GM19239 (cell line): ENCODE results near the gene TMED6.

DNA sequence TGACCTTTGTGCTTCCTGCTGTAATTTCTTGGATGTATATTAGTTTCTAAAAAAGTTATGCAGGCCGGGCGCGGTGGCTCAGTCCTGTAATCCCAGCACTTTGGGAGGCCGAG is 1.4 kb downstream of the SLC7A6 start:
- RRBS = no CpG with 5 or more reads among the region's 4 CpGs

- RRBS = no CpG with 5 or more reads among the region's 4 CpGs
Measured at GRCh38 chr16:68272580-68273293, 8.4 kb downstream of the SLC7A6 start.

GRCh38 chr16:68357572-68358141 is 46.8 kb downstream of the PRMT7 start:
- RRBS = 95% methylated on average over 5 of the region's 13 CpGs

GRCh38 chr16:68359785-68360469 is 49.1 kb downstream of the PRMT7 start:
- RRBS = 71% methylated on average over 3 of the region's 16 CpGs

DNA sequence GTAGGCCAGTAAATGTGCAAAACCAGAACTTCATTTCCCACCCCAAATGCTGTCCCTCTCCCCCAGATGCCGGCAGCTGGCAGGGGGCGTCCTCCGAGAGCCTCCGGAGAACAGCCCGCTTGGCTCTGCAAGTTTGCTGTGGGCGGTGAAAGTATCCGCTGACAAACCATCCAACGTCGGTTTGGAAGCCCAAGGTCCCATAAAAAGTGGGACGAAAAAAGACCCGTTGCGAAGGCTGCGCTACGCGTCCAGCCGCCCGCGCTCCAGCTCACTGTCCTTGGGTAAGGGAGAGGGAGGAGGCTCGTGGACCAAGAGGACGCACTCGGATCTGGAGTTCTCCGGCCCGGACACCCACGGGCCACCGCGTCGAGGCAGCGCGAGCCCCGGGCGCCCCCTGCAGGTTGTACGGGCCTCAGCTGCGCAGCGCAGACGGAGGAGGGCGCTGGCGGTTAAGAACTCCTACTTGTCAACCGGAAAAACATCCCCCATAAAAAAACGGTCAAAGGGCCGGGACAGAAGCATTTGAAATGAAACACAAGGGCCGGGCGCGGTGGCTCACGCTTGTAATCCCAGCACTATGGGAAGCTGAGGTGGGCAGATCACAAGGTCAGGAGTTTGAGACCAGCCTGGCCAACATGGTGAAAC is 29.0 kb upstream of the ZFP90 start:
- RRBS = 2% methylated on average over 13 of the region's 44 CpGs

DNA sequence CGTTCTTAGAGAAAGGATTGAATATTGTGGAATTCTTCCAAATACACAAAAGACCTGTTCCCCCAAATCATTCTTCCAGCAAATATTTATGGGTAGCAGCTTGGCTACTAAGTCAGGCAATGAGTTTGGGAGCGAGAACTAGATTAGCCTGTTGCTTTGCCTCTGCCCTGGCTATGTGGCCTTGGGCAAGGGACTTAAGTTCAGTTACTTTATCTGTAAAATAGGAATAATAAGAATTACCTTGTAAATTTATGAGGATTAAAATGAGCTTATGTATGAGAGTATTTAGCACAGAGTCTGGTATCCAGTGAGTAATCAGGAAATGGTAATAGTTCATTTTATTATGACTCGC is 8.5 kb upstream of the CDH3 start:
- RRBS = no CpG with 5 or more reads among the region's 3 CpGs

GRCh38 chr16:68707340-68707886 is 29.7 kb upstream of the CDH1 start:
- RRBS = 51% methylated on average over 3 of the region's 17 CpGs

GRCh38 chr16:68823159-68824005 is 19.9 kb upstream of the TANGO6 start:
- RRBS = no CpG with 5 or more reads among the region's 6 CpGs

DNA sequence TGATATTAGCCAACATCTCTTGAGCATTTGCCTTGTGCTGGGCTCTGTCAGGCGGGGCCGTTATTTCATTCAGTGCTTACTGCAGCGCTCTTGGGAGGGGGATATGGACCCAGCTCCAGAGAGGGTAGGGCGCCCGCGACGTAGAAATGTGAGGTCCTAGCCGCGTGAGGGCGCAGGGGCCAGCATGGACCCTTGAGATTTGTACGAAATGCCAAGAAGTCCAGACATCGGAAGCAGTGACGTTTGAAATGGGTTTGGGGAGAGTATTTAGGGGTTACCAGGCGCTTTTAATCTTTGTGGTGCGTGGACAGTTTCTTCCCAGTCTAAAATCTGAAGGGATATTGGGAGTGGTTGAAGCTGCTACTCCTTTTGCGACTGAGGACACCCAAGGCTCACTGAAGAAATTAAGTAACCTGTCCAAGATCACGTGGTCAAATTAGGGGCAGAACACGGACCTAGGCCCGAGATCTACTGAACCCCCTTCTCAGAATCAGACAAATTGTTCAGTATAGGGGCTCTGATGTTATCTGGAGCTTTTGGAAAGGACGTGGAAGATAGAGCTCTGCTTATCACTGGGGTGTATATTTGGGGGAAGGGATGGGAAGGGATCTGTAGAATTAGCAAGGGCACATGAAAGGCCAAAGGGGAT is 716 bp downstream of the TANGO6 start:
- RRBS = no CpG with 5 or more reads among the region's 20 CpGs

GRCh38 chr16:68893684-68894184 is 50.4 kb downstream of the TANGO6 start:
- RRBS = no CpG with 5 or more reads among the region's 9 CpGs

- RRBS = no CpG with 5 or more reads among the region's 6 CpGs
Measured at GRCh38 chr16:68971963-68972531, 128.7 kb downstream of the TANGO6 start.

- RRBS = no CpG with 5 or more reads among the region's 6 CpGs
Measured at GRCh38 chr16:69031800-69032252, 73.6 kb upstream of the HAS3 start.

DNA sequence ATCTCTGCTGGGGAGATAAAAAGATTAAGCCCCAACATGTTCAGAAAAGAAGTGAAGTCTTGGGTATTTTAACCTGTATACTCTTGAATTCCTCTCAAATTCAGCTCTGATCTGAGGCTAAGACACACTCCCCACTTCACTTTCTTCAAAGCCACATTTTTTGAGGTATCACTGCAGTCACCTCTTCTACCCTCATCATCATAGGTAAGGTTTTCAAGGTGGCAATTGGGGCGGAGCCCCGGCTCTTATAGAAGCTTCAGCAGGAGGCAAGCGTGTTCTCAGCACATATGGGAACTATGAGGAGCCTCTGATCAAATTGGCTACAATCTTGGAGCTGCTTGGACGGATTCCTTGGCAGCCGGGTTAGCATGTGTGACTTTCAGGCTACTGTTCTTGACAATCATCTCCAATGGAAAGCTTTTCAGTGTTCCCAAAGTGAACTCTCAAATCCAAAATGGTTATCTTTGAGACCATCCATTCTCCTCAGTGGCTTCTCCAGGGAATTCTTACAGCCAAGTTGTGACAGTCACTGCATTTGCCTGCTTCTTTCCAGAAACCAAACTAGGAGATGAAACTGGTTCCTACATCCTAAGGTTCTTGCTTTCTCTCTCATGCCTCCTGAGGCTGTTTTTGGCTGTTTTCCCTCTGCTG is 10.7 kb downstream of the HAS3 start:
- RRBS = no CpG with 5 or more reads among the region's 5 CpGs

GRCh38 chr16:69143164-69143724 is 10.8 kb downstream of the UTP4 start:
- RRBS = no CpG with 5 or more reads among the region's 13 CpGs

- RRBS = no CpG with 5 or more reads among the region's 19 CpGs
Measured at GRCh38 chr16:69316473-69317114, 5.4 kb downstream of the VPS4A start.

- RRBS = no CpG with 5 or more reads among the region's 12 CpGs
Measured at GRCh38 chr16:69351415-69351984, at the start of gene TMED6. TSS of gene TMED6 (minus strand) at chr16:69351786.

- RRBS = no CpG with 5 or more reads among the region's 3 CpGs
Measured at GRCh38 chr16:69365781-69366363, 14.3 kb upstream of the TMED6 start.

- RRBS = no CpG with 5 or more reads among the region's 9 CpGs
Measured at GRCh38 chr16:69370406-69370928, 15.3 kb downstream of the TERF2 start.

- RRBS = no CpG with 5 or more reads among the region's 1 CpG
Measured at GRCh38 chr16:69402137-69402592, 16.4 kb upstream of the TERF2 start.